CD14-positive monocyte (primary cell): ENCODE results near the genes AGRP and PSMB10.

GRCh38 chr16:67181226-67181872, 2.4 kb downstream of the MATCAP1 start:
- CAGE, long polyA plus RNA, result no peak

DNA sequence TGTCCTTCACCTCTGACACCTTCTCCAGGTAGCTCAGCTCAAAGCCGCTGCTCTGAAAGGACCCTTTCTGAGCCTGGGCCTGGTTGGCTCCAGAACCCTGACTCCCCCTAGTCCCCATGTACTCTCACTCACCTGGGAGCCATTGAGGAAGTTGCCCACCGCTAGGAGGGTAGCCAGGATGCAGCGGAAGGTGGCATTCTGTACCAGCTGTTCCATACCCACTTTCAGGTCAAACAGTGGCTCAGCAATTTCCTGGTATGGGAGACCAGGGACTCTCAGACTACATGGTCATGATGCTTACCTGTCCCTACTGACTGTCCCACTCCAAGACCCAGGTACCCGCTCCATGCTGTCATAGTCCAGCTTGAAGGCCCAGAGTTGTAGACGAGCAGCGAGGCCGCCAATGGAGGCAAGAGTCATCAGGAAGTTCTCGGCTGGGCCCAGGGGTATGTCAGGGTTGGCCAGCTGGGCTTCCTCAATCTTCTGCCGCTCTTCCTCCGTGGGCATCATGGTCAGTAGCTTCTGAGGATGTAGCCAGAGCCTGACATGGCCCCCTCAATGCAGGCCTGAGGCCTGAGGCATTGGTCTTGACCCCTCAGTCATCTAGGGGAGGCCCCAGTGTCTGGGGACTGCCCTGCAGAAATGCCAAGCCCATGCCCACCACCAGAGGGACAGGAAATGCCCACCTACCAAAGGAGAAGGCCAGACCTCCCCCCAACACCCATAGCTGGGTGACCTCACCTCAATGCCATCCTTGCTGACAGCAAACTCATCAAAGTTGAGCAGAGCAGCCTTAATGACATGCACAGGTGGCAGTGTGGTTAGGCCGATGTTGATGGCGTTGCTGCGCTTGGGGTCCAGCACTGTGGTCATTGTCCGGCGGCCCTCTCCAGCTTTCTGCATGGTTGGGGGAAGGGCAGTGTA, 4.6 kb downstream of the TMEM208 start:
- CAGE, long polyA plus RNA, result no peak

DNA sequence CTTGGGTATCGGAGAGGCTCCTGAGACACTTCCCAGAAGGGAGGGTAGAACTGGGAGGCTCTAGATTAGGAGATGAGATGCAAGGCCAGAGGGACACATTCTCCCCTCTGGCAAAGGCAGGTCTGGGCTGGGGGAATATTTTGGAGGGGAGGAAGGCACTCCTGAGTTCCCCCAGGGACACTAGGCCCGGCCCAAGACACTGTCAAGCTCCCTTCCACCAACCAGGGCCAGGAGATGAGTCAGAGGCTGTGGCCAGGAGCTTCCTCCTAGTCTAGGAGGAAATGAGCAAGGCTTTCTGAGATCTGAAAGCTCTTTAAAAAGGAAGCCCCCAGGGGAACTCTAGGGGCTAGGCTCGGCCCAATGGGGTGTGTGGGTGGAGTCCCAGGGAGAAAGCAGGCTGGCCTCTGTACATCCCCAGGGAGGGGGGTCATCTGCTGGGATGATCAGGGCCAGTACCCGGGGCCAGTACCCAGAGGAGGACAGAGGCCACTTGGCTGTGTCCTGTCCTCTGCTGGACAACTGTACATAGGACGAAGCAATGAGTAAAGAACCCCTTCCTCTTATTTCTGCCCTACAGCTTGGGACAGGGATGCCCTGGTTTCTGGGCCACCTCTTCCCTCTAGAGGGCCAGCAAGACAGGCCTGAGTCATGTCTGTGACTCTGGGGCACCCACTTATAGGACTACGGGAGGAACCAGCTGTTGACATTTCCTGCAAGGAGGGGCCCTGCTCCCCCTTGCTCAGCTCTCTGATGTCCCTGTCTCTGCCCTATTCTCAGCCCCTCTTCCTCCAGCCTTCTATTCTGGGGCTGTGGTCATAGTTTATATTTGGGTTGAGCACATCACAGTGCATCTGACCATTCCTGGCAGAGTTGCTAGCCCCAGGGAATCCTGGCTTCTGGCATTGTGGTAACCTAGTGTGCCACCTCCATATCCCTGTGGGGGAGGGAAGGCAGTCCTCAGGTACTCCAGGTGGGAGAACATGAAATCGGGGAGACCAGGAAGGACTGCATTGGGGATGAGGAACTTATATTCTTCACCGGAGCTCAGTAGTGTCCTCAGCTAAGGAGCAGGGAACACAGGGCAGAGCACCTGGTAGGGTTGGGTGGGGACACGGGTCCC, 2.7 kb downstream of the FHOD1 start:
- CAGE, long polyA plus RNA, result no peak

- CAGE, long polyA plus RNA, result no peak
Measured at GRCh38 chr16:67406434-67407094, 9.7 kb downstream of the ZDHHC1 start.

- CAGE, long polyA plus RNA, result no peak
Measured at GRCh38 chr16:67428630-67428874, 2.4 kb upstream of the HSD11B2 start.

DNA sequence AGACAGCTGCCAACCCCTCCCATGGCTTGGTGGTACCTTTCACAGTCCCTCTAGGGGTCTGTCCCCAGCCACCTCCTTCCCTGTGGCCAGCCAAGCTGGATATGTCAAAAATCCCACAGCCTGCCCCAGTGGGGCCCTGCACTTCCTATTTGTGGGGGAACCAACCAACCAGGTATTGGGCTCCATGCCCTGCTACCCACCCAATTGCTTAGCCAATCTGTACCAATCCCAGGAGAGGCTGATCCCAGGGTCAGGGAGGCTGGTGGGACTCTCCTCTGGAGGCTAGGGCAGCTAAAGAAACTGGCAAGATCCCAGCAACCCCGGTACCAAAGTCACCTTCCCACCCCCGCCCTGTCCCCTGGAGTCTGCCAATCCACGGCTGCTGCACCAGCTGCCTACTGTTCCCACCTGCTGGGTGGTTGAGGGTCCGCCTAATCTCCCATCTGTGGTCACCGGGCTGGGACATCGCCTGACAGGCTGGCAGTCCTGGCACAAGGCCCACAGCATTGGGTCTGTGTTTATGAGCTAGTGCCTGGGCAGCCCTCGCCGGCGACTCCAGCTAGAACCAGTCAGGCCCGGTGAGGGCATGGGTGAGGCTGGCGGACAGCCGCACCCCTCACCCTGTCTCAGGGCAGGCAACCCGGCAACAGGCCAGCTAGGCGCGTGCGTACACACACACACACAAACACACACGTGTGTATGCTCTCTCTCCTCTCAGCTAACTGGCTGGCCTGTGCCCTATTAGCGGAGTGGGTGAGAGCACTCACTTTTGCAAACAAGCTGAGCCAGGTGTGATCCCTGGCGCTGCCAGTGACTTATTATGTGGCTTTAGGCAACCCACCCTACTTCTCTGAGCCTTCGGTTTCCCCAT, 10.2 kb downstream of the HSD11B2 start:
- CAGE, long polyA plus RNA, result no peak

GRCh38 chr16:67454534-67455249, 23.8 kb downstream of the HSD11B2 start:
- CAGE, long polyA plus RNA, result no peak

DNA sequence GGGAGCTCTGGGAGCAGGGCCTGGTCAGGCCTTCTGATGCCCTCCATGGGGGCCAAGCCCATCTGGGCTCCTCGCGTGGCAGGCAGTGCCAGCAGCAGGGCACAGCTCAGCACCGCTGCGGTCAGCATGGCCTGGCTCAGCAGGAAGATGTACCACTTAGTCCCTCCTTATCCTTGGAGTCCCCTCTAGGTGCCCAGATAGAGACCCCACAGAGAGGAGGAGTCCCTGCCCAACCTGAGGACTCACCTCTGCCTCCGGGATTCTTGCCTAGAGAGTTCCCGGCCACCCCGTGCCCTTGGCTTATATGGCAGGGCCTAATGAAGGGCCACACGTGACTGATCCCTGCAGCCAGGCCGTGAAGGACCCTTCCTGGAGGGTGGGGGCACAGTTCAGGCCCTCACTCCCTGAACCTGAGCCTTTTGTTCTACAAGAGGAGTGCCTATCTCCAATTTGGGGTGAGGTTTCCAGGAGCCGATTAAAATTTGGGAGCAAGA, at the start of gene AGRP:
TSS of gene AGRP (minus strand) at position 277 of the 494 bp plus-strand sequence.
- CAGE, long polyA plus RNA, result no peak

- CAGE, long polyA plus RNA, result no peak
Measured at GRCh38 chr16:67517587-67518427, 10.8 kb upstream of the RIPOR1 start.

- CAGE, long polyA plus RNA, result no peak
Measured at GRCh38 chr16:67520971-67521848, 7.4 kb upstream of the RIPOR1 start.

GRCh38 chr16:67563534-67563762, 1.1 kb downstream of the CTCF start:
- CAGE, long polyA plus RNA, result no peak

DNA sequence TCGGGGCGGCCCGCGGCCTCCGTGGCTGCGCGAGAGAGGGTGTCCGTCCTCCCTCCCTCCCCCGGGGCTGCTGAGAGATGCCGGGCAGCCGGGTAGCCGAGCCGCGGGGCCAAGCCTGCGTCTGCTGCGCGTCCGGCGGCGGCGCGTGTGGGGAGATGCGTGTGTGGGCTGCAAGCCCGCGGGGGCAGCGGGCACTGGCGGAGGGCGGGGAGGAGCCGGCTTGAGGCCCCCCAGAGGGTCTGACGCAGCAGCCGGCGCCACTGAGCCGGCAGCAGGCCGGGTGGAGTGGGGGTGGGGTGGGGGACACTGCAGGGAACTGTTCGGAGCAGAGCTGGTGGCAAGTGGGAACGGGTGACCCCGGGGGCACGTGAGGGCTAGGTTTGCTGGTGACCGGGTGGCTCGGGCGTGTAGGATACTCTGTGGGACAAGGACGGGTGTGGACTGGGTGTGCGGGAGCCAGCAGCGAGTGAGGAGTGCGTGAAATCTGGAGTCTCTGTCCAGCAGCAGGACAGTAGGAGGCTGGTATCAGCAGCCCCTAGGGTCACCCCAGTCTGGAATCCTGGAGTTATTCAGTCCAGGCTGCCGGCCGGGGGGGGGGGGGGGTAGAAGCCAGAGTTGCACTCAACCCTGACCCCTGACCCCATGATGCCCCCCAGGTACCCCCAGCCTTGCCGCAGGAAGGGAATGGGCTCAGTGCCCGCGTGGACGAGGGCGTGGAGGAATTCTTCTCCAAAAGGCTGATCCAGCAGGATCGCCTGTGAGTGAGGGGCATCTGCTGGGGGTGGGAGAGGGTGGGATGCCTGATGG, 6.4 kb downstream of the ACD start:
- CAGE, long polyA plus RNA, result no peak

DNA sequence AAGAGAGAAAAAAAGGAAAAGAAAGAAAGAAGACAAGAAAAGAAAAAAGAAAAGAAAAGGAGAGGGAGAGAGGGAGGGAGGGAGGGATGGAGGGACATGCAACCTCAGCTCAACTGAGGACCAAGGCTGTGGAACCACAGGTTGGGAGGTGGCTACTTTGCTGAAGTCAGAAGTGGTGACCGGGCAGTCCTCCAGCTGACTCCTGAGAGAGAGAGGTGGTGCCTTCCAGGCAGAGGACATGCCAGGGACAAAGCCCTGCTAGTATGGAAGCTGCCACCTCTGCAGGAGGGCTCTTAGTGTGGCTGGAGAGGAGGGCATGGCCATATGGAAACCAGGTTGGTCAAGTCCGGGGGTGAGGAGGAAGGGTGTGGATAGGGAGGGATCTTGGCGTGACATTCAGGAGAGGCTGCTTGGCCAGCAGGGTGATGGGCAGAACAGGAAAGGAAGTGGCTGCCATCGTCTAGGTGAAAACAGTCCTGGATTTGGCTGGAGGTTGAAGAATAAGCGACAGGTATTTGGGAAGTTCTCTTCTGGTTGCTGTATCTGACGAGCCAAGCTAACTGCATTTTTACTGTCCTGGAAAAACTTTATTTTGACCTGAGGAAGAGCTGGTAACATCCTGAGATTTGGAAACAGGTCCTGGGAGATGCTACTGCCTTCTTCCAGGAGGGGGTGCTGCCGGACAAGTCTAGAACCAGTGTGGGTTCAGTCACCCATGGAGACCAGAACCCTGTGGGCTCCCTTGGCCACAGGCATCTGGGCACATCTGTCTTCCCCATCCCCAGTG, 5.8 kb downstream of the C16orf86 start:
- CAGE, long polyA plus RNA, result no peak

DNA sequence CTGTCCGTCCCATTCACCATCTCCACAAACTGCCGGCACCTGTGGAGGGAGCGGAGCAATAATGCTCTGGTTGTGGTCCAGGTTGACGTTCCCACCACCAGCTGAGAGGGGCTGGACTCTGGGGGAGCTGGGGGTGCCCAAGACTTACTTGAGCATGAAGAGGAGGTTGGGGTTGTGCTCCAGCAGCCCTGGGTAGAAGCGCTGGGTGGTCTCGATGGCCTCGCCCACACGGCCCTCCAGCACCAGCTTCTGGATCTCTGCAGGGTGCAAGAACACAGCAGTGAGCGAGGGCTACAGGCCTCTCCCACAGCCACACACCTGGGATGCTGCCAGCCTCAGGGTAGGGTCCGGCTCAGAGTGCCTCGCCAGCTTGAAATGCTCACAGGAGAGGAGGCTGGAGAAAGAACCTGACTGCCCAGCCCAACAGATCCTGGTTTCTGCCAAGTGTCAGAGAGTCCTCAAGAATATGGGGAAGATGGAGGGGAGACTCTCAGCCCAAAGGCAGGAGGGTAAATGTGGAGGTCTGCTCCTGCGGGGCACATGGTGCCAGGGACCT, 10.8 kb upstream of the GFOD2 start:
- CAGE, long polyA plus RNA, result no peak

DNA sequence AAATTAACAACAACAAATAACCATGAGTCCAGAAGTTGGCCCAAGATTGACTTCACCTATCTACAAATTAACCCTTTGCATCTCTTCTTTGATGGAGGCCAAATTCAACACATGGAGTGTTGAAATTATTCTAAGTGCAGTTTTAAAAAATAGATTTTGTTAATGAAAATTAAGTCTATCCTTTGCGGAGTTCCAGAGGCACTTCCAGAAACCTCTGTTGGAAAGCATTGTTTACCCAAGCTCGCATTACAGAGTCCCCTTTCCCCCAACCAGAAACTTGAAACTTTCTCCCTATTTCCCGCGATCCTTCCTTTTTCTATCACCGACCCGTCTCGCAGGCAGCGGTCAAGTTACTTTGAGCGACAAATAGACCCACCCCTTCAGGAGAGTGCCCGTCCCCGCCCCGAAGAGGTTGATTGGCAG, 326 bp upstream of the PSKH1 start:
- CAGE, long polyA plus RNA, result no peak

GRCh38 chr16:67907400-67907797, 14.3 kb downstream of the PSKH1 start:
- CAGE, long polyA plus RNA, result no peak

- CAGE, long polyA plus RNA, result start-site peak on the minus strand at chr16:67936798-67936855, 517 and 608 reads in 2 replicates
Measured at GRCh38 chr16:67936236-67937180, at the start of gene PSMB10. TSS of gene PSMB10 (minus strand) at chr16:67936850.

DNA sequence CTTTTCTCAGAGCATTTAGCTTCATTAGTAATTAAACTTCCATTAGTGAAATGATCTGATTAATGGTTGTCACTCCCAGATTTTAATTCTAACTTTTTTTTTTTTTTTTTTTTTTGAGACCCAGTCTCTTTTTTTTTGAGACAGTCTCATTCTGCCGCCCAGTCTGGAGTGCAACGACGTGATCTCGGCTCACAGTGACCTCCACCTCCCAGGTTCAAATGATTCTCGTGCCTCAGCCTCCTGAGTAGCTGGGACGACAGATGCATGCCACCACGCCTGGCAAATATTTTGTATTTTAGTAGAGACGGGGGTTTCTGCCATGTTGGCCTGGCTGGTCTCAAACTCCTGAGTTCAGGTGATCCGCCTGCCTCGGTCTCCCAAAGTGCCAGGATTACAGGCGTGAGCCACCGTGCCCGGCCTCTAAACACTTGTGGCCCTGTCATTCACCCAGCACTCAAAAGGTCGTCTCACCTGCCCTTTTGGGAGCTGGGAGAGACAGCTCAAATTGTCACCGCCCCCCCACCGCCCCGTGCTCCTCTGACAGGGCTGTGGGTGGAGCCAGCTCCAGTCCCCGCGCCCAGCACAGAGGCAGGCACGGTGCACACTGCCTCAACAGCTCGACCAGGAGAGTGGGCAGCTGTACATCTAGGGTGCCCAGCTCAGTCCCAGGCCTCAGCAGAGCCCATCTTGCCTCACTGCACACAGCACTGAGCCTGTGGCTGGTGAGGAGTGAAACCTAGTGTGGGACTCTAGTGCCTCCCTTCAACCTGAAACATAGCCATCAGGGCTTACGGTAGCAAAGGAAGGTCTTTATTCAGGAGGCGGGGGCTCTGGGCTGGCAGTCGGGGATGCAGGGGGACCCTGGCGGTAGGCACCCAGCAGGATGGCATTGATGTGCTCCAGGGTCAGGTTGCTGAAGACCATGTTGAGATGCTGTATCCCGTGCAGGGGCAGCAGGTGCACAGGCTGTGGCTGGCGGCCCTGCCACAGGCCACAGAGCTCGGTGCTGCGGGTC, 2.8 kb upstream of the PSMB10 start:
- CAGE, long polyA plus RNA, result no peak

- CAGE, long polyA plus RNA, result no peak
Measured at GRCh38 chr16:67961121-67962244, 7.0 kb downstream of the SLC12A4 start.

GRCh38 chr16:67994181-67994872, 5.0 kb downstream of the DPEP2 start:
- CAGE, long polyA plus RNA, result start-site peak on the minus strand at chr16:67994292-67994336, 483 and 464 reads in 2 replicates